Epithelial cell of proximal tubule (primary cell): Measurements from ENCODE around the genes TMEM35A, ARMCX6 and FAM199X.

- RAMPAGE, long total RNA, result no peak
- RRBS, result no CpG with 5 or more reads among the region's 6 CpGs
These were observed 7.6 kb upstream of the PCDH19 start for GRCh38 chrX:100417477-100418215.

GRCh38 chrX:100994423-100994771, 24.9 kb downstream of the ARL13A start:
- RAMPAGE, long total RNA, result no peak
- RRBS, result no CpG with 5 or more reads among the region's 1 CpG

GRCh38 chrX:101029127-101029690, 22.7 kb downstream of the TRMT2B start:
- RAMPAGE, long total RNA, result no peak
- RRBS, result no CpG with 5 or more reads among the region's 1 CpG

DNA sequence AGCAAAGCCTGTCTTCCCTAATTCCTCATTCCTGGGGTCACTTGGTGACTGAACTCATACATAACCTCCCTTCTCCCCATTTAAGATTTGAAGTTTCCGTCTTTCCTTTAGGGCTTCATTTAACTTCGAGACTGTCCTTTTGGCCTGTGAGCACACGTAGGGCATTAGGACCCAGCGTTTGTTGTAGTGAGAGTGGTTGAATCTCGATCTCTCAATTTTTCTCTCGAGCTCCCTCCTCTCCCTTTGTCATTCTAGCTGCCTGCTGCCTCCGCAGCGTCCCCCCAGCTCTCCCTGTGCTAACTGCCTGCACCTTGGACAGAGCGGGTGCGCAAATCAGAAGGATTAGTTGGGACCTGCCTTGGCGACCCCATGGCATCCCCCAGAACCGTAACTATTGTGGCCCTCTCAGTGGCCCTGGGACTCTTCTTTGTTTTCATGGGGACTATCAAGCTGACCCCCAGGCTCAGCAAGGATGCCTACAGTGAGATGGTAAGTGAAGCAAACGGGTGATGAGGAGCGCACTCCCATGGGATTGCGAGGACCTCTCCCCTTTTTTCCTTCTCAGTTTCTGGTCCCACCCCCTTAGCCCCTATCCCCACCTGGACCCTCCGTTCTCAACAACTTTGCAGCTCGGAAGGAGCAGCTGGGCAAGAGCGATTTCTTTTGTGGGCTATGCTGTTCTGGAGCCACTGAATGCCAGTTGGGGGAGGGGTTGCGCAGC, at the start of gene TMEM35A:
Gene TMEM35A (plus strand): TSS at position 246 of the 721 bp plus-strand sequence.
- RAMPAGE, long total RNA, result no peak
- RRBS, result no CpG with 5 or more reads among the region's 19 CpGs

- RAMPAGE, long total RNA, result no peak
- RRBS, result no CpG with 5 or more reads among the region's 6 CpGs
These were observed 730 bp downstream of the TIMM8A start for GRCh38 chrX:101347820-101348203.

GRCh38 chrX:101406891-101407655, 652 bp downstream of the GLA start:
- RAMPAGE, long total RNA, result no peak
- RRBS, result 0% methylated on average over 2 of the region's 20 CpGs

DNA sequence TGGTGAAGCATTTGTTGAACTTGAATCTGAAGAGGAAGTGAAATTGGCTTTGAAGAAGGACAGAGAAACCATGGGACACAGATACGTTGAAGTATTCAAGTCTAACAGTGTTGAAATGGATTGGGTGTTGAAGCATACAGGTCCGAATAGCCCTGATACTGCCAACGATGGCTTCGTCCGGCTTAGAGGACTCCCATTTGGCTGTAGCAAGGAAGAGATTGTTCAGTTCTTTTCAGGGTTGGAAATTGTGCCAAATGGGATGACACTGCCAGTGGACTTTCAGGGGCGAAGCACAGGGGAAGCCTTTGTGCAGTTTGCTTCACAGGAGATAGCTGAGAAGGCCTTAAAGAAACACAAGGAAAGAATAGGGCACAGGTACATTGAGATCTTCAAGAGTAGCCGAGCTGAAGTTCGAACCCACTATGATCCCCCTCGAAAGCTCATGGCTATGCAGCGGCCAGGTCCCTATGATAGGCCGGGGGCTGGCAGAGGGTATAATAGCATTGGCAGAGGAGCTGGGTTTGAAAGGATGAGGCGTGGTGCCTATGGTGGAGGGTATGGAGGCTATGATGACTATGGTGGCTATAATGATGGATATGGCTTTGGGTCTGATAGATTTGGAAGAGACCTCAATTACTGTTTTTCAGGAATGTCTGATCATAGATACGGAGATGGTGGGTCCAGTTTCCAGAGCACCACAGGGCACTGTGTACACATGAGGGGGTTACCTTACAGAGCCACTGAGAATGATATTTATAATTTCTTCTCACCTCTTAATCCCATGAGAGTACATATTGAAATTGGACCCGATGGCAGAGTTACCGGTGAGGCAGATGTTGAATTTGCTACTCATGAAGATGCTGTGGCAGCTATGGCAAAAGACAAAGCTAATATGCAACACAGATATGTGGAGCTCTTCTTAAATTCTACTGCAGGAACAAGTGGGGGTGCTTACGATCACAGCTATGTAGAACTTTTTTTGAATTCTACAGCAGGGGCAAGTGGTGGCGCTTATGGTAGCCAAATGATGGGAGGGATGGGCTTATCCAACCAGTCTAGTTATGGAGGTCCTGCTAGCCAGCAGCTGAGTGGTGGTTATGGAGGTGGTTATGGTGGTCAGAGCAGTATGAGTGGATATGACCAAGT, 4.5 kb downstream of the HNRNPH2 start:
- RAMPAGE, long total RNA, result no peak
- RRBS, result no CpG with 5 or more reads among the region's 17 CpGs

DNA sequence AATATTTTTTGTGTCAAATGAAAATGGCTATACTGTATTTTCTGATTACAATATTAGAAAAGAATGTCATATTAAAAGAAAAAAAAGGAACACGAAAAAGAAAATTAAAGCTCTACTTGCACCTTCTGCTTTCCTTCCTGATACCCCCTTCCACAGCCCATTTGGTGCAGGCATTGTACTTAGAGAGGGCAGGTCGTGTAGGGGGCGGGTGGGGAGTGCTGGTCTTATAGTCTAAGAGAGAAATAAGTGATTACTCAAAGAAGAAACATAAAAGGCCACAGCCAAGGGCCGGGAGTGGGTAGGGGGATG, 459 bp upstream of the ARMCX4 start:
- RAMPAGE, long total RNA, result no peak
- RRBS, result no CpG with 5 or more reads among the region's 4 CpGs

DNA sequence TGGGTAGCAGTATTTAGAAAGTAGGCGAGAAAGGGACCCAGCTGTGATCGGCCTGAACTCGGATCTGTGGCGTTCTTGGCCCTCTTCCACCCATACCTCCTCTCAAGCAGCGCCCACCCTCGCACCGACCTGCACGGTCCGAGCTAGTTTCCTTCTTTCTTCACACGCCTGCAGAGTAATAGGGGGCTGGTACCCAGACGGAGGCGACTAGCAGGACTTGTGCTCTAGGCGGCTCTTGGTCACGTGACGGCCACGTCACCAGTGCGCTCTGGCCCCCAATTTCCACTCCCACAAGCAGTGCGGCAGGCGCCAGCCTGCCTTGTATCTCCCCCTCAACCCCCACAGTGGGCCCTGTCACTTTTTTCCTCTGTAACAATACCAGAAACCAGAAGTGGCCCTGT, at the start of gene ARMCX6:
Gene ARMCX6 (minus strand): TSS at position 245 of the 401 bp plus-strand sequence.
- RAMPAGE, long total RNA, result start-site peak on the minus strand centred at position 189 of the sequence, 75 bp wide, 229 and 21 reads in 2 replicates
- RRBS, result no CpG with 5 or more reads among the region's 19 CpGs

DNA sequence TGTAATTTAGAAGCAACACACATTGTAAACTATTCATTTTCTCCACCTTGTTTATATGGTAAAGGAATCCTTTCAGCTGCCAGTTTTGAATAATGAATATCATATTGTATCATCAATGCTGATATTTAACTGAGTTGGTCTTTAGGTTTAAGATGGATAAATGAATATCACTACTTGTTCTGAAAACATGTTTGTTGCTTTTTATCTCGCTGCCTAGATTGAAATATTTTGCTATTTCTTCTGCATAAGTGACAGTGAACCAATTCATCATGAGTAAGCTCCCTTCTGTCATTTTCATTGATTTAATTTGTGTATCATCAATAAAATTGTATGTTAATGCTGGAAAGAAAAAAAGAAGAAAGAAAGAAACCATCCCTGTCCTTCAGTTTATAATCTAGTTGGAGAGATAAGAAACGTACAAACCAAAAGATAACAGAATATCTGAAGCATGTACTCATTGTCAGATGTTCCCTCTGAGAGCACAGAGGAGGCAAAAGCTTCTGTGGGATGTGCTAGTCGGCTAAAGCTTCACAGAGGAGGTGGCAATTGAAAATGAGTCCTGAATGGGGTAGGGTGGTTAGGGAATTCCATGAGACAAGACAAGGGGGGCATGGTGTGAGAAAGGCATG, 3.3 kb downstream of the ARMCX3 start:
- RAMPAGE, long total RNA, result no peak
- RRBS, result no CpG with 5 or more reads among the region's 3 CpGs

DNA sequence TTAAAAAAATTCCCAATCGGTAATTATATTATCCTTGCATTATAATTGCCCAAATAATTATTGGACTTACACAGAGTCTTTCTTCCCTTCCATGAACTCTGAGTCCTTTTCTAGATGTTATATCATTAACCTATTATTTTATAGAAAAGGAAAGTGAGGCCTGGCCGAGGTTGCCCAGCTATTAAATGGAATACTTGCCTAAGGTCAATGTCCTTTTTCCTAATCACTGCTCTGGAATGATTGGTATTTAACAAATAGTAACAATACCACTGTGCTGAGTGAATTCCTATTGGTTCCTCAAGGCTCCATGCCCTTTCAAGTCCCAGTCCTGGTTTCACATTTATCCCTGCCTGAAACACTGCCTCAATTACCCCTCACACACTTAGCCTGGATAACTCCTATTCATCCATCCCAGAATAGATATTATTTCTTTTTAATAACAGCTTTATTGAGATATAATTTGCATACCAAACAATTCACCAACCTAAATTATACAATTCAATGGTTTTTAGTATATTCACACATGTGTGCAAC, 6.2 kb downstream of the TCEAL9 start:
- RAMPAGE, long total RNA, result no peak
- RRBS, result no CpG with 5 or more reads among the region's 2 CpGs

GRCh38 chrX:103586013-103586286, 635 bp downstream of the TCEAL4 start:
- RAMPAGE, long total RNA, result no peak
- RRBS, result no CpG with 5 or more reads among the region's 15 CpGs

DNA sequence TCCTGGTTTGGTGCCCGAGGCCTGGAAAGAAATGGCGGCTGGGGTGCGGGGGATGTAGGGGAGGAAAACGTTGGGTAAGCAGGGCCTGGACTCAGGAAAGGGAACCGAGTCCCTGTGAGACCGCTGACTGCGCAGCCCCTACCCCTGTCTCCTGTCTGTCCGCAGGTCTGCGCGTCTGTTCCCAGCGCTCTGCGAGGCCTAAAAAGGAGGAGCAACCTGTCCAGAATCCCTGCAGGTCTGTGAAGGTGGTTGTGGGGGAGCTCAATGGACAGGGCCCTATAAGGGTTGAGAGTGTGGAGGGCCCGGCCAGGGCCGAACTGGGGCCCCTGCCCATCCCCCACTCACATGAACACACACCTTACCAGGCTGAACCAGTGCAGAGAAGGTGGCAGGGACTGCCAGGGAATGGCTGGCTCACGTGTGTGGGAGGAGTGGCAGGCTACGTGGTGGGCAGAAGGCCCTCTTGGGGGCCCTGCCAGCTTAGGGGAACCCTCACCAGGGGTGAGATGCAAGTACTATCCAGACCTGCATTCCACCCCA, 746 bp downstream of the TCEAL3 start:
- RAMPAGE, long total RNA, result no peak
- RRBS, result no CpG with 5 or more reads among the region's 16 CpGs

GRCh38 chrX:103718084-103718599, 7.4 kb downstream of the TMEM31 start:
- RAMPAGE, long total RNA, result no peak
- RRBS, result no CpG with 5 or more reads among the region's 5 CpGs

DNA sequence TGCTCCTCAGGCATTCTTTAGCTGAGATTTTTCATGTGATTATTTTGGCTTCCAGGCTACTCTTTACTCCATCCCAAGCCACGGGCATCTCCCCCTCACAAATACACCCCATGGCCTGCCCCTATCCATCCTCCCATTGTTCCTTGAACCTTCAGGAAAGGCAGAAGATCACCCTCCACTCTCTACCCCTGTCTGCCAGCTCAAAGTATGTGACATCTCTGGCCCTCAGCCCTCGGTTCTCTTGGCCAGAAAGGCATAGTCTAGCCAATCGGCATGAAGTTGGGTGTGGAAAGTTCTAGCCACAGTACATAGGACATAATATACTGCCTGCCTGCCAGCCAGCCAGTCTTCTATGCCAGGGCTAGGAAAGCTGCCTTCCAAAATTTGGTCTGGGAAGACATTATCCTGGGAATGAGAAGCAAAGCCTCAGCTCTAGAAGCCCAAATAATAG, 3.2 kb upstream of the PLP1 start:
- RAMPAGE, long total RNA, result no peak
- RRBS, result no CpG with 5 or more reads among the region's 3 CpGs

GRCh38 chrX:103917961-103918426, 44.4 kb upstream of the TMSB15B start:
- RAMPAGE, long total RNA, result no peak
- RRBS, result no CpG with 5 or more reads among the region's 17 CpGs

DNA sequence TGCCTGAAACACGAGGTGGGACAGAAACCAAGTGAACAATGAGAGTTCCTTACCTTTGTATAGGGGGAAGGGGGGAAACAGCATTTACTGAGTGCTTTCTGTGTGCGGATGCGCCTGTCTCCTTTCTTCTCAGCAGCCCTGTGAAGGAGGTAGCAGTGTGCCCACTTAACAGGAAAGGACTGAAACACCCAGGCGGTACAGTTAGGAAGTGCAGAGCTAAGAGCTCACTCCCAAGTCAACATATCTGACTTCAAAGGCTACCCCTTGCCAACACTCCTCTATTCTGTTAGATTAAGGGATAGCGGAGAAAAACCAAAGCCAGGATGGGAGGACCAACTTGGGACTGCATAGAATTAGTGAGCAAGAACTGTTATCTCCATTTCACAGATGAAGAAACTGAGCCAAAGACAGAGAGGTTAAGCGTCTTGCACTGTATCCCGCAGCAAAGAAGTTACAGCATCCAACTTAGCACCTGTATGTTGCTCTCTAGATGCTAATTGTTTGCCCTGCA, 43.0 kb upstream of the TMSB15B start:
- RAMPAGE, long total RNA, result no peak
- RRBS, result no CpG with 5 or more reads among the region's 7 CpGs

- RAMPAGE, long total RNA, result no peak
- RRBS, result 2% methylated on average over 43 of the region's 76 CpGs
These were observed at the start of gene FAM199X for GRCh38 chrX:104166382-104167198. Gene FAM199X, plus strand, starts transcription at chrX:104166453.

DNA sequence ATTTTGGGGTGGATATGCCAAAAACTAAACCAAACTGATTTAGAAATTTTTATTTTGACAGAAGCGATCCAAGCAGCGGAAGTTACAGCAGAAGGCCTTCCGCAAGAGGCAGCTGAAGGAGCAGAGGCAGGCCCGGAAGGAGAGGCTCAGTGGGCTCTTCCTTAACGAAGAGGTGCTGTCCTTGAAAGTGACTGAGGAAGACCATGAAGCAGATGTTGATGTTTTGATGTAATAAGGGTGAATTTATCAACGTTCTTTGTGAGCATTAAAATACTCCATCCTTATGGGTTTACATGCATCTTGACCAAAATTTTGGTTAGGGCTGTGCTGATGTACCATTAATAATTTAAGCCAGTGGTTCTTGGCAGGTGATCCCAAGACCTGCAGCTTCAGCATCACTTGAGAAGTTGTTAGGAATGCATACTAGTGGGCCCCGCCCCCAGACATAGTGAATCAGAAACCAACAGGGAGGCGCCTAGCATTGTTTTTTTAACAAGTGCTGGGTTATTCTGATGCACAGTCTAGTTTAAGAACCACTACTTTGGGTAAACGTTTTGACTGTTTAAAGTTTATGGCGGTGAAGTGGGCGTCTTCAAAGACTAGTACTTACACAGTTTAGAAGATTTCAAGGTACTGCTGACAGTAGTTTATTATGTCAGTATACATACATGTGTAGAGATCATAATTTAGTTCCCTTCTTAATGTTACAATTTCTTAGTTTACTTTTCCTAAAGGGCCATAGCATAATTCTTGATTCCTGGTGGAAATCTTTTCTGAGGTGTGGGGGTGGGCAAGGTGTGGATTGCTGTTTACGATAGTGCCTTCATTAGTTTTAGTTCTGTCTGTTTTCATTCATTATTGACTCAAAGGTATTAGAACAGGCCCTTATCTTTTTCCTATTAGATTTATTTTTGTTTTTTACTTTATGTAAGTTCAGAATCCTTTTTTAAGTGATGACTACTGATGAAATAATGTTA, 23.6 kb downstream of the FAM199X start:
- RAMPAGE, long total RNA, result no peak
- RRBS, result no CpG with 5 or more reads among the region's 12 CpGs

DNA sequence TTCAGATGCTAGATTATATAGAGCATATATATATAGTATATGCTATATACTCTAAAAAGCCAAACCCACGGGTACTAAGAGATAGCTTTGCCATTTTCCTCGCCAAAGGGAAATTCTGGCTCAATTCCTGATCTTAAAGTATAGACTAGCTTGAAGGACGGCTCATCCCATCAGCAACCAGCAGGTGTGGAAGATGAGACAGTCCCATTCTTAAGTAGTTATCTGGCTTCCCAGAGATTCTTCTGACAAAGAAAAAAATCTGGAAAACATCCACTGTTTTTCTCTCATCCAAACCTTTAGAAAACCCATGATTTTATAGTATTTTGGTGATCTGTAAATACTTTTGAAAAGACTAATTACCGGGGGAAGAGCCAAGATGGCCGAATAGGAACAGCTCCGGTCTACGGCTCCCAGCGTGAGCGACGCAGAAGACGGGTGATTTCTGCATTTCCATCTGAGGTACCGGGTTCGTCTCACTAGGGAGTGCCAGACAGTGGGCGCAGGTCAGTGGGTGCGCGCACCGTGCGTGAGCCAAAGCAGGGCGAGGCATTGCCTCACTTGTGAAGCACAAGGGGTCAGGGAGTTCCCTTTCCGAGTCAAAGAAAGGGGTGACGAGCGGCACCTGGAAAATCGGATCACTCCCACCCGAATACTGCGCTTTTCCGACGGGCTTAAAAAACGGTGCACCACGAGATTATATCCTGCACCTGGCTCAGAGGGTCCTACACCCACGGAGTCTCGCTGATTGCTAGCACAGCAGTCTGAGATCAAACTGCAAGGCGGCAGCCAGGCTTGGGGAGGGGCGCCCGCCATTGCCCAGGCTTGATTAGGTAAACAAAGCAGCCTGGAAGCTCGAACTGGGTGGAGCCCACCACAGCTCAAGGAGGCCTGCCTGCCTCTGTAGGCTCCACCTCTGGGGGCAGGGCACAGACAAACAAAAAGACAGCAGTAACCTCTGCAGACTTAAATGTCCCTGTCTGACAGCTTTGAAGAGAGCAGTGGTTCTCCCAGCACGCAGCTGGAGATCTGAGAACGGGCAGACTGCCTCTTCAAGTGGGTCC, 25.5 kb upstream of the NRK start:
- RAMPAGE, long total RNA, result no peak
- RRBS, result no CpG with 5 or more reads among the region's 37 CpGs